ENCODE data around the genes ADRA1B and ATP10B.

DNA sequence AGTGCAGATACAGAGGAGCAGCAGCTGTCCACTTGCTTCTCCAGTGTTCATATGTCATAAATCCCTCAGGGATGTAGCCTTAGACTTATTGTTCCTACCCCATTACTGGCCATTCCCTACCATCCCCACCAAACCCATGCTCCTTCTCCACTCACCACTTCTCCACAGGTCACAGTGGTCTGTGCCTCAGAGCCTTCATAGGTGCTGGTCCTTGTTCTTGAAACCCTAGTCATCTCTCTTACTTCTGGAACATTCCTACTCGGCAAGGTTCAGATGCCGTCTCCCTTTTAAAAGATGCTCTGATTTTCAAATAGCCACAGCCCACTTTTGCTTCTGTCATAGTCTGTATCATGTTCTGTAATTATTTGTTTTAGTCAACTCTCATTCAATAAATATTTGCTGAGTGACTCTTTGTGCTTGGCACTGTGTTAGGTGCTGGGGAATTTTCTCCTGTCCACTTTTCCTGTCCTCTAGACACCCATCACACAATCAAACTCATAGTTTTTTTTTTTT, 181.2 kb upstream of the IL12B start:
- PRO-cap, 2 experiments: no peak in any of the 2 experiments
- RAMPAGE, long total RNA, 4 experiments: start-site peak on the minus strand in 1 of 4 experiments, centred at position 250 of the sequence, 15 reads per replicate

- PRO-cap, 2 experiments: peak in 1 of 2 experiments; most common plus-strand start chr5:159916352 (in 1)
- RAMPAGE, long total RNA, 4 experiments: start-site peak on the plus strand in 1 of 4 experiments, at chr5:159916696-159916746 at its widest, 31 reads per replicate
These were observed at the start of gene ADRA1B for GRCh38 chr5:159915744-159917018. TSS of gene ADRA1B (plus strand) at chr5:159916482.

DNA sequence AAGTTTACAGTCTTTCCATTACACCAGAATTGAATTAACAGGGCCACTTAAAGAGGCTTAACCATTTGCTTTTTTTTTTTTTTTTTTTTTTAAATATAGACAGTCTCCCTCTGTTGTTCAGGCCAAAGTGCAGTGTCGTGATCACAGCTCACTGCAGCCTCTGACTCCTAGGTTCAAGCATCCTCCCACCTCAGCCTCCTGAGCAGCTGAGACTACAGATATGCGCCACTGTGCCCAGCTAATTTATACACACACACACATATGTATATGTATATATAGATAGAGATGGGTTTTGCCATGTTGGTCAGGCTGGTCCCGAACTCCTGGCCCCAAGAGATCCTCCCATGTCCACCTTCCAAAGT, 1.3 kb upstream of the TTC1 start:
- PRO-cap, 2 experiments: no peak in any of the 2 experiments
- RAMPAGE, long total RNA, 4 experiments: no peak in any of the 4 experiments

- PRO-cap, 2 experiments: no peak in any of the 2 experiments
- RAMPAGE, long total RNA, 4 experiments: start-site peak on the plus strand in 2 of 4 experiments, at chr5:160018406-160018572 at its widest, 6 to 8 reads per replicate
These were observed 9.1 kb downstream of the TTC1 start for GRCh38 chr5:160017743-160018671.

DNA sequence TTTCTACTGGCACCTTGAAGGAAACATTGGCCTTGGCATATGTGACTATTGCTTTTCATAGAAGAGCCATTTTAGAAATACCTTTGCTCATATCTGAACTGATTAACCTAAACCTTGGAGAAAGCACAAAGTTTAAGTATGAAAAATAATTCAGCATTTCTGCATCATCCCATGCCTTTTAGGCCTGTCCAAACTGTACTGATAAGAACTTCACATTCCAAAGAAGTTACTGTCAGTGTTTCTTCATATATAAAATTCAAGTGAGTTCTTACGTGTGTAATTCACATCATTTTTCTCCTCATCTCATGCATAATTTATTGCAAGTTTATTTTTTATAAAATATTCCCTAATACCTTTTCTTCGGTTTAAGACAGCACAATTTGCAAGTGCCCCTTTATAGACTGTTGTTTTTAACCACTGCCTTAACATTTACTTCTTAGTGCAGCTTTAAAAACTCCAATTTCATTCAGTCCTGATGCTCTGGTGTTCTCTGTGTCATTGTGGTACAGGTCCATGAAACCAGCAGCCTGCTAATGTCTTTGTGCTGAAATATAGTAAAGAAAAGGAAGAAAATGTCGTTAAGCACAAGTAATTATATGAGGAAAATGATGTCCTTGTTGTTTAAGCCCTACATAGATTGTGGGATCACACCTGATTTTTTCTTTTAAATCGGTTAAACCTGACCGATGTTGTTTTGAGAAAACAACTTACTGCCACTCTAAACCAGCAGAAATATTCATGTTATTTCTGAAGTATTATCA, 41.4 kb downstream of the PWWP2A start:
- PRO-cap, 2 experiments: no peak in any of the 2 experiments
- RAMPAGE, long total RNA, 4 experiments: no peak in any of the 4 experiments

DNA sequence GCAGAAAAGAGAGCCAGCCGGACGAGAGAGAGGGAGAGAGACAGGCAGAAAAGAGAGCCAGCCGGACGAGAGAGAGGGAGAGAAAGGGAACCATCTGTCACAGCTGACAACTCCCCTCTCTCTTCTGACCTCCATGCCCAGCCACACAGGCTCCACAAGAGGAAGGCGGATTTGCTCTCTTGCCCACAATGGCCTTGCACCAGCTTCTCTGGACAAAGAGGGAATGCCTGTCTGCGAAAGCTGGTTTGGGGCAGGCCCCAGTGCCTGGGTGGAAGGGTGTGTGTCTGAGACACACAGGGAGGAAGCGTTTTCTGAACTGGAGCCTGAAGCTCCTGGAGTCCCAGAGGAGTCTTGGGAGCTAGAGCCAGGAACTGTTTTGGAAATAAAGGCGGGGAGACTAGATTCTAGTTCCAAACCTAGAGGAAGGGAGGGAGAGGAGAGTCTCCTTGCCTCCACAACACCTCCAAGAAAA, 12.6 kb downstream of the C1QTNF2 start:
- PRO-cap, 2 experiments: no peak in any of the 2 experiments
- RAMPAGE, long total RNA, 4 experiments: no peak in any of the 4 experiments

DNA sequence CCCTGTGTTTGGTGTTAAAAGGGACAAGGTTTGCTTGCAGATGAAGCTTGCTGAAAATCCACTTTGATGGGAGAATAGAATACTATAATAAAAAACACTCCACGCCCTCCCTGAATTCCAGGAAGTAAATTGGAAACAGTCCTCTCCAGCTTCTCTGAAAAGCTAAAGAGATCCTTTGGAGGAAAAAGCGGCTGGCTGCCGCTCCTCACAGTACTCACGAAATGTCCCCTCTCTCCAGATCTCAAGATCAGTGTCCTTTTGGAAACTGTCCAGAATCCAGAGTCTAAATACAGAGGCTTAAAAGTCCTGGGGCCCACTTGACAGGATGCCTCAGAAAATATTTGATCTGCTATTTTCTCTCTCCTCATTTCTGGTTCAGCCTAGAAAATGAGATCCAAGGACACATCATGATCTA, 7.3 kb downstream of the C1QTNF2 start:
- PRO-cap, 2 experiments: no peak in any of the 2 experiments
- RAMPAGE, long total RNA, 4 experiments: no peak in any of the 4 experiments

DNA sequence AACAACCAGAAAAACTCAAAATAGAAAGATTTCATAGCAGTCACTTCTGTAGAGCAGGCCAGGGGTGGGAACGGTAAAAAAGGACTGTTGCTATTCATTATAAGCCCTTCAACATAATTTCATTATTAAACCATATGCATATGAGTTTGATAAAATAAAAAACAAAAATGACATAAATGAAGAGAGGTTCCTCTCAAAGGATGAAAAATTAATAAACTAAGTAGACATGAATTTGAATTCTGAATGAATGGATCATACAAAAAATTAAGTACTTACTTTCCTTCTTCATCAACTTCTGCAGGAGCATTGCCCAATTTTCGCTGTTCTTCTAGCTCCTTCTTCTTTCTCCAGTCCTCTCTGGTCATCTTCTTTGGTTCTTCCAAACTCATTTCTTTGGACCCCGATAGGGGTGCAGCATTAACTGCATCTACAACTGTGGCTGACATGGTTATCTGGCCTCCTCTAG, 4.0 kb downstream of the SLU7 start:
- PRO-cap, 2 experiments: no peak in any of the 2 experiments
- RAMPAGE, long total RNA, 4 experiments: start-site peak on the minus strand in 1 of 4 experiments, centred at position 348 of the sequence, 9 reads per replicate

GRCh38 chr5:160464150-160464646, 42.5 kb downstream of the PTTG1 start:
- PRO-cap, 2 experiments: no peak in any of the 2 experiments
- RAMPAGE, long total RNA, 4 experiments: no peak in any of the 4 experiments

DNA sequence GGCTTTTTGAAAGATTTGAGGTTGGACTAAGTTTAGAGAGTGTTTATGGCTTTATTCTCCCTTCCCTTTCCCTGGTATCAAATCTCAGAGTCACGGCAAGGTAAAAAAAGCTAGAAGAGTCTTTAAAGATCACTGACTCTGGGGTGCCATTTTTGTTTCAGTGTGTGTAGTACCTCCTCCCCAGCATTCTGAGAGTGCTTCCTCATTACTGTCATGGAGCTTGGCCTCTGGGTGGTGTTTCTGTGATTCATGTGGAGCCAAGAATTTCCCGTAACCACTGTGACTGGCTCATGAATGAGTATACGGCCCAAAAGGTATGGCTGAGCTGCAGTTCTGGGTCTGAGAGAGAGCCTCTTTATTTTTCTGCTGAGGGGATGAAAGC, 85.5 kb downstream of the PTTG1 start:
- PRO-cap, 2 experiments: no peak in any of the 2 experiments
- RAMPAGE, long total RNA, 4 experiments: no peak in any of the 4 experiments

DNA sequence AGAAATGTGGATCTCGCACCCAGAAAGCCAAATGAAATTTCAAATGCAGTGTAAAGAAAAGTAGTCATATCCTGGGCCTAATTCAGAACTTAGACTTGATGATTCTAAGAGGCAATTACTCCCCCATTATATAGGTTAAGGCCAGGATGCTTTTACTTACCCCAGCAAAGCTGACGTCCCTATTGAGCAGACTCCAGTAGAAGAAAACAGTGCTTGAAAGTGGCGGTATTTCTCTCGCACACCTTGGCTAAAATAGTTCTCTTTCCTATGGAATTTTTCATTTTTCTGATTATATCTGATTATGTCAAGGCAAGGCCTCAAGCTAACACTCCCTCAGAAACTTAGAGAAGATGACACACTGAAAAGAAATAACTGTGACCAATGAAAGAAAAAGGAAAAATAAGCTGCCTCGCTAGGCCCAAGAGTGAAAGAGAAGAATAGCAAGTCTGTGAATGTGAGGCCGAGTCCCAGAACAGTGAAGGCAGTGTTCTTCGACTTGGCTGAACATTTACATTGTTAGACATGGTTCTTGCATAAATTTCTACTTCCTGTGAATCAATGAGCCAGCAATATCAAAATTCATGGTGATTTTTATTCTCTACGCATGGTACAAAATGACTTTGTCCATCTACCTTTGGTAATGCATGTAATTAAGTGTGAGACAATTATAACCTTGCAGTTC, at the start of gene ATP10B:
TSS of gene ATP10B (minus strand) at position 431 of the 682 bp plus-strand sequence.
- PRO-cap, 2 experiments: no peak in any of the 2 experiments
- RAMPAGE, long total RNA, 4 experiments: no peak in any of the 4 experiments

DNA sequence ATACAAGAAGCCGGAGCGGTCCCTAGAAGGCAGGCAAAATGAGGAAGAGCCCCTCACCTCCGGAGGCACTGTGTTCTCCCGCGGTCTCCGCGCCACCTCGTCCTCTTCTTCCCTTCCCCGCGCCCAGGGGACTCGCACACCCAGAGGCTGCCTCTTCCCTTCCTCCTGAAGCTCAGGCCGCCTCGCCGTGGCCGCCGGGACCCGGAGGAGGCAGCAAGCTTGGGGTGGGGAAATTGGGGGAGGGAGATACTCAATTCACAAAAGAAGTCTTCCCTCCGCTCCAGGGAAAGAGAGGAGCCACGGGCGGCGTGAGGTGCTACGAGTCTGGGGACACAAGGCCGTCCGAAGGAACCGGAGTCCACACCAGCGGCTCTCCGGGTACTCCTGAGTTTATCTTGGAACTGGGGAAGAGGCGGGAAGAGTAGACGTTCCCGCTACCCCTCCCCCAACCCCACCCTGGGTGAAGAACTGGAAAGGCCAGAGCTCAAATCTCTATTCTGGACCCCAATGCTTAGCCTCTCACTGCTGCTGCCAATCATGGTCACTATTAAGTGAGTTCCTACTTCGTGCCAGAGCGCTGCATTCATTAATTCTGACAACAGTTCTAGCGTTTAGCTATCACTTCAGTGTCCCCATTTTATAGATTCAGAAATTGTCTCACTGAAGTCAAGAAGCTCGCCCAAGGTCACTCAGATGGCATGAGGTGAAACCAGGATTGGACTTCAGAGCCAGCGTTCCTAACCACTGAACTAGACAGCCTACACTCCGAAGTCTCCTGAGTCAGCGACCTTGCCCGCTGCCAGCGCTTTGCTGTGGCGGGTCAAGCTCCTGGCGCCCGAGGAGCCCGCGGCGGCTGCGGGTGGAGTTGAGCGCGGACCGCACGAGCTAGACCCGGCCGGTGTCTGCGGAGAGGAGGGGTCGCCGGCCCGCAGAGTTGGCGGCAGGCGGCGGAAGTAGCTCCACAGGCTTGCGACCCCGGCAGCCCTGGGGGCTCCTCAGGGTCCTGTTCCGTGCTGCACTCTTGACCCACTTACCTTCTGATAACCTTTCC, 1.8 kb upstream of the GABRB2 start:
- PRO-cap, 2 experiments: no peak in any of the 2 experiments
- RAMPAGE, long total RNA, 4 experiments: no peak in any of the 4 experiments

- PRO-cap, 2 experiments: no peak in any of the 2 experiments
- RAMPAGE, long total RNA, 4 experiments: no peak in any of the 4 experiments
These were observed 482 bp upstream of the GABRA1 start for GRCh38 chr5:161847436-161847839.

DNA sequence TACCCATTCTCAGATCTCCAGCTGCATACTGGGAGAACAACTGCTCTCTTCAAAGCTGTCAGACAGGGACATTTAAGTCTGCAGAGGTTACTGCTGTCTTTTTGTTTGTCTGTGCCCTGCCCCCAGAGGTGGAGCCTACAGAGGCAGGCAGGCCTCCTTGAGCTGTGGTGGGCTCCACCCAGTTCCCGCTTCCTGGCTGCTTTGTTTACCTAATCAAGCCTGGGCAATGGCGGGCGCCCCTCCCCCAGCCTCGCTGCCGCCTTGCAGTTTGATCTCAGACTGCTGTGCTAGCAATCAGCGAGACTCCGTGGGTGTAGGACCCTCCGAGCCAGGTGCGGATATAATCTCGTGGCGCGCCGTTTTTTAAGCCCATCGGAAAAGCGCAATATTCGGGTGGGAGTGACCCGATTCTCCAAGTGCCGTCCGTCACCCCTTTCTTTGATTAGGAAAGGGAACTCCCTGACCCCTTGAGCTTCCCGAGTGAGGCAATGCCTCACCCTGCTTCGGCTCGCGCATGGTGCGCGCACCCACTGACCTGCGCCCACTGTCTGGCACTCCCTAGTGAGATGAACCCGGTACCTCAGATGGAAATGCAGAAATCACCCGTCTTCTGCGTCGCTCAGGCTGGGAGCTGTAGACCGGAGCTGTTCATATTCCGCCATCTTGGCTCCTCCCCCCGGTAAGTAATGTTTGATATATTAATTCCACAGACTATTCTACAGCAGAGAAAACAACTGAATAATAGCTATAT, 31.1 kb upstream of the GABRG2 start:
- PRO-cap, 2 experiments: no peak in any of the 2 experiments
- RAMPAGE, long total RNA, 4 experiments: no peak in any of the 4 experiments

GRCh38 chr5:162981503-162981998, 455.8 kb upstream of the CCNG1 start:
- PRO-cap, 2 experiments: no peak in any of the 2 experiments
- RAMPAGE, long total RNA, 4 experiments: no peak in any of the 4 experiments

DNA sequence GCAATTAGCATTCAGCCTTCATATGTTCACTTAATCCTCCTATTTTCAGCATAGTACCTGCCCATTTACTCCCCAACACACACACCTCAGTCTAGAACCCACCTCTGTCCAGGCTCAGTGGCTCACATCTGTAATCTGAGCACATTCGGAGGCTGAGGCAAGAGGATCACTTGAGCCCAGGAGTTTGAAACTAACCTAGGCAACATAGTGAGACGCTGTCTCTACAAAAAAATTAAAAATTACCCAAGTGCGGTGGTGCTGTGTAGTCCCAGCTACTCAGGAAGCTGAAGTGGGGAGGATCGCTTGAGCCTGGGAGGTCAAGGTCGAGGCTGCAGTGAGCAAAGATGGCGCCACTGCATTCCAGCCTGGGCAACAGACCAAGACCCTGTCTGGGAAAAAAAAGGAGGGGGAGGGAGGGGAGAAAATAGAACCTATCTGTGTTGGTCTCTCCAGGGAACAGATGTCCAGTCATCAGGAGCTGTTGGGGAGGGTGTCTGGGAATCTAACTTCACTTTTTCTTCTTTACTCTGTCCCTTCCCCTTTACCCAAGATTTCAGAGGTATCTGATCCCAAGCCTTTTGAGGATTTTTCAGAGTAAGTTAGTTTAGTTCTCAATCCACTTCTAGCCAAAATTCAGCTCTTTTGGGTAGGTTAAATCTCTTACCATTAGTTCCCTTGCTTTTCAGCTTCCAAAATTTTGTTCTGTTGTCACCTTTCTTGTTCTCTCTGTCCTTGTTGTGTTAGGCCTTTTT, 24.3 kb downstream of the MAT2B start:
- PRO-cap, 2 experiments: no peak in any of the 2 experiments
- RAMPAGE, long total RNA, 4 experiments: no peak in any of the 4 experiments

GRCh38 chr5:163914927-163915405, 409.5 kb downstream of the MAT2B start:
- PRO-cap, 2 experiments: no peak in any of the 2 experiments
- RAMPAGE, long total RNA, 4 experiments: no peak in any of the 4 experiments

DNA sequence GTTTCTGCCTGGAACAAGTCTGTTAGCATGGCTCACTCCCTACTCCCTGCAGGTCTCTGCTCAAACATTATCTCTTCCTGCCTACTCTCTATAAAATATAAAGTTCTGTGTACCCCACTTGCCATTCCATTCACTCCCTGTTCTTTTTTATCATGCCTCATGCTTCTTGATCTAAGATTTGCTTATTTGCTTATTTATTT, 337.0 kb downstream of the TENM2 start:
- PRO-cap, 2 experiments: no peak in any of the 2 experiments
- RAMPAGE, long total RNA, 4 experiments: no peak in any of the 4 experiments

GRCh38 chr5:167946182-167946621, 345.2 kb upstream of the WWC1 start:
- PRO-cap, 2 experiments: no peak in any of the 2 experiments
- RAMPAGE, long total RNA, 4 experiments: no peak in any of the 4 experiments

DNA sequence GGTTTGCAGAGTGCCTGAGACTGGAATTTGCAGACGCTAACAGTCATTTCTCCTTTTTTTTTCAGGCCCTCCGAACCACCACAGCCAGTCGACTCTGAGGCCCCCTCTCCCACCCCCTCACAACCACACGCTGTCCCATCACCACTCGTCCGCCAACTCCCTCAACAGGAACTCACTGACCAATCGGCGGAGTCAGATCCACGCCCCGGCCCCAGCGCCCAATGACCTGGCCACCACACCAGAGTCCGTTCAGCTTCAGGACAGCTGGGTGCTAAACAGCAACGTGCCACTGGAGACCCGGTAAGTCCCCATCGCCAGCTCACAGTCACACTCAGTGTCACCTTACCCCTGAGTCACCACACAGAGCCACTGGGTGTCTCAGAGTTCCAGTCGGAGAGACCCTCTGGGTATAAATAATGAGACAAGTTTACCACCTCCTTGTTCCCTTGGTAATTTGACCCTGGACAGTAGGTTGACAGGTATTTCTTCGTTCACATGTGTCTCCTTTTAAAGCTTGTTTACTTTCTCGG, 338.9 kb upstream of the WWC1 start:
- PRO-cap, 2 experiments: no peak in any of the 2 experiments
- RAMPAGE, long total RNA, 4 experiments: no peak in any of the 4 experiments